Cardiac atrium fibroblast (primary cell): ENCODE results near the genes MICOS10, TMCO4 and FAM43B.

DNA sequence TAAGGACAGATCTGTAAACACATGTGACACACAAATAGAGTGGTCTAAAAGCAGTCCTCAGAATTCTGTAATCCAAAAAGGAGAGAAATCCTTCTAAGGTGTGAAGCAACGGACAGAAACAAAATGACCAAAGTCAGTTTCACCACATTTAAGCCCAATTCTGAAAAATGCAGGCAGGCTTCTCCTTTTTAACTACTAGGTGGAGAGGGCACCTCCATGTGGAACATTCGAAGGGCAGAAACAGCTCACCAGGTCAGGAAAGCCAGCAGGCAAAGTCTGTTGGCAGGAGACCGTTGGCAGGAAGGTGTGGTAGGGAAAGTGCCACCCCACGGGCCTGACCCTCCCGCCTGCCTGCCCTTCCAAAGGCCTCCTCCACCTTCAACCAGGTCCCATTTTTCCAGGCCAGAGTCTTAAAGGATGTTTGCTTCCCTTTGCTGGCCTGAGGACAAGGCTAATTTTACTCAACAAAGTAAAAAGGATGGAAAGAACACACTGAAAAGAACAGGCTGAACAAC, 26.6 kb downstream of the CAPZB start:
- RAMPAGE, long total RNA, result no peak

- RAMPAGE, long total RNA, result start-site peak on the plus strand at chr1:19596989-19597052, 875 and 70 reads in 2 replicates
Observed at GRCh38 chr1:19596123-19597196, at the start of gene MICOS10. TSS of gene MICOS10 (plus strand) at chr1:19596979.

DNA sequence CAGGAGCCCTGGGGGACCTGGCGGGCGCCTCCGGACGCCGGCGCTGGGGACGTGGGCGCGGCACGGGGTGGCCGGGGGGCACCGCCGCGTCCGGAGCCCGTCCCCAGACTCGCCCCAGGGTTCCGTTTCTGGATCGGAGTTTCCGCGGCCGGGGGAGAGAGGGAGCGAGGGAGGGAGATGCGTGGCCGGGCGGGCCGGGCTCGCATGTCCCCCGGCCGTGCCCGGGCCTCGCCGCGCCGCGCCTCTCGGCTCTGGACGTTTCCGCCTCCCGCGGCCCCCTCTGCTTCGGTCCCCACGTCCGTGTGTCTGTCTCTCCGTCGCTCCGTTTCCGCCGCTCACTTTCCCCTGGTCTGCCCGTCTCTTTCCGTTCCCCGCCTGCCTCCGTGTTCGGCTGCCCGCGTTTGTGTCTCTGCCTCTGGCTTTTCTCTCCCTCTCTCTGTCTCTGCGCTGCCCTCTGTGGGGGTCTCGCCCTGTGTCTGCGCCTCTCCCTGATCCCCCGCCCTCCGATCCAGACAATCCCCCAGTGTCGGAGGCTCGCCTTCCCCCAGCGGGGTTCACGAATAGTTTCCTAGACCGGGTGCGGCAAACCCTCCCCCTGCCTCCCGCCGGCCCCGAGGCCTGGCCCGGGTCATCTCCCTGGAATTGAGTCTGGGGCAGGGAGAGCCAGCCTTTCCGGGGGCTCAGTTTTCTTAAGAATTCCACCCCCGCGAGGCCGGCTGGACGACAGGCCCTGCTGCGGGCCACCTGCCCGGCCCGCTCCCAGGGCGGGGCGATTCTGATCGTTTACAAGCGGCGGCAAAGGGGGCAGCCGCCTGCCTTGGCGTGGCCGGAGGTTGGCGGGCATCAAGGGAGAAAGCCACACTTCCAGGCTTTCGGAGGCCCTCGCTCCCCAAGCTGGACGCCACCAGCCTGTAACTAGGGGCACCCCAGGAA, 746 bp downstream of the NBL1 start:
- RAMPAGE, long total RNA, result no peak

GRCh38 chr1:19656581-19657422, 7.9 kb upstream of the HTR6 start:
- RAMPAGE, long total RNA, result no peak

GRCh38 chr1:19799254-19800364, at the start of gene TMCO4:
TSS of gene TMCO4 (minus strand) at chr1:19799916.
- RAMPAGE, long total RNA, result no peak

DNA sequence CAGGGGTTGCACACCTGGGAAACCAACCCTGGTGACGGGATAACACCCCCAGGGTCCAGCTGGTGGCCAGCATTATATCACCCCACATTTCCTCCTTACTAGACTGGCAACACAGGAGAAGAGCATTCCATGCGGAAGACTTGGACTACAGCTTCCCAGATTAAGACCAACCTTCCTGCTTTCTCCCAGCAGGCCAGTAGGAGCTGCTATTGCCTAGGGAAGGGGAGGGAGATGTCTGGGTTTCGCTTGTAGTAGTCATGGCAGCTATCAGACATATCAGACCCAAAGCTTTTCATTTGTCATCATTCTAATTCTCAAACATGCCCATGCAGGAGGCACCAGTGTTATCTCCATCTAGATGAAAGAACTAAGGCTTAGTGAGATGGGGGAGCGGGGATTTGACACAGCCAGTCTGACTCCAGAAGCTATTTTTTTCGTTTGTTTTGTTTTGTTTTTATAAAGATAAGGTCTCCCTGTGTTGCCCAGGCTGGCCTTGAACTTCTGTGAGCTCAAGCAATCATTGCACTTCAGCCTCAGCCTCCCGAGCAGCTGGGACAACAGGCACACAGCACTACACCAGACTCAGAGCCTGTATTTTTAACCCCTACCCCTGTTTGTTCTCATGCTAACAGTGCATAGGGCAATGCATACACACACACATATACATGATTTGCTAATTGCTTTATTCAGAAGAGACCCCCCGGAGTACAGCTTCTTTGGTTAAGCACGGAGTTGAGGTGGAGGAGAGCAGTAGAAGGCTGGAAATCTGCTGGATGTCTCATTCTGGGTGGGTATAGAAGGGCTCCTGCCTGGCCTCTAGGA, 4.4 kb downstream of the PLA2G2A start:
- RAMPAGE, long total RNA, result no peak

- RAMPAGE, long total RNA, result no peak
Observed at GRCh38 chr1:19981149-19982057, 2.0 kb upstream of the PLA2G2A start.

DNA sequence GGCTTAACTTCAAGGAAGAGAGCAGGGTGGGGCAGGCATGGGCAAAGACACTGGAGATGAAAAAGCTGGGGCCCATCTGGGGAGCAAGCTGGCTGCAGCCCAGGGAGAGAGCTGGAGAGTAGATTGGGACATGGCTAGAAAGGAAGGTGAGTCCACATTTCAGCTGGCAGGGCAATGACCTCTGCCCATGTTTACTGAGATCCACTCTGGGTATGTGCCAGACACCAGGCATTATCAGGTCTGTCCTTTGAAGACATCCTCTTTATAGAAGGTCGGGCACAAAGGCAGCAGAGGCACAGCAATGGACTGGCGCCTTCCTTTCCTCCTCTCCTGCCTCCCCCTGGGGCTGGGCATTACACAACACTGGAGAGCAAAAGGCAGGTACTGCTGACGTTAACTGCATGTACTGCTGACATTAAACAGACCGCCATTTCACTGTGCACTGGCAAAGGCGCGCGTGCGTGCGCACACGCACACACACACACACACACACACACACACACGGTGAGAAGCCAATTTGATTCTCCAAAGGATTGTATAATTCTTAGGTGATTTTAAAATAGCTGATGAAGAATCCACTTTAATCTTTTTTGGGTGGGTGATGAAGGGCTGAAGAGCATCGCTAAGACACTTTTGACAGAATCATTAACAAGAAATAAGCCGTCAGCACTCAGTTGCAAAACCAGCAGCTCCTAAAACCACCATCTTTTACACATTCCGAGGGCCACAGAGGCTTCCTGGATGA, 2.0 kb upstream of the UBXN10 start:
- RAMPAGE, long total RNA, result no peak

DNA sequence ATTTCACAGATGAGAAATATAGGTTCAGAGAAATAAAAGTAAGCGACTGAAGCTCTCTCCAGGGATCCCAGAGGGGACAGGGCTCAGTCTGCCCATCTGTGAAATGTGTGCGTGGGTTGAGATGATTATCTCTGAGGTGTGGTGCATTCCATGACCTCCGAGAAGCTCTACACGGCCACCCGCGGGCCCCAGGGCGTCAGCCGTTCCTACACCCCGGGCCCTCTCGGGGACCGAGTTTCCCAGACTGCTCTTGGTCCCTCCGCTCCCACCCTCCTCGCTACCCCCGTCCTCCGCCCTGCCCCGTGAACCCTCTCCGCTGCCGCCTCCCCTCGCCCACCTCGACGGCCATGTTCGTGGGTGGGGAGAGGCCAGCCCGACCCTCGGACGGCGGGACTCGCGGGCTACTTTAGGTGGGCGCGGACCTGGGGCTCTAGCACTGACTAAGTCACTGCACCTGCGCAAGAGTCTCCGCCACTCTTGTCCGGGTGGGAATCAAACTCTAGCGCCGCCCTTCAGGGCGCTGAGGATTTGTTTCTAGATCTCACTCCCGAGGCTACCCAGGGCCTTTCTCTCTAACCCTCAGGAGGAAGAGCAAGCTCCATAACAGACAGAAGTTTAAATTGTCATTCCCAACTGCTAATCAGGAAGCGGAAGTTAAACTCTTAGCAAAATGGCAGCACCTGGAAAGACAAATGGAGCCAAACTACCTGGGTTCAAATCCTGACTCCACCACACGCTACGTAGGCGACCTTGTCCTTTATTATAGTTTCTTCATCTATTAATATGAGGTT, 47.7 kb upstream of the VWA5B1 start:
- RAMPAGE, long total RNA, result no peak

DNA sequence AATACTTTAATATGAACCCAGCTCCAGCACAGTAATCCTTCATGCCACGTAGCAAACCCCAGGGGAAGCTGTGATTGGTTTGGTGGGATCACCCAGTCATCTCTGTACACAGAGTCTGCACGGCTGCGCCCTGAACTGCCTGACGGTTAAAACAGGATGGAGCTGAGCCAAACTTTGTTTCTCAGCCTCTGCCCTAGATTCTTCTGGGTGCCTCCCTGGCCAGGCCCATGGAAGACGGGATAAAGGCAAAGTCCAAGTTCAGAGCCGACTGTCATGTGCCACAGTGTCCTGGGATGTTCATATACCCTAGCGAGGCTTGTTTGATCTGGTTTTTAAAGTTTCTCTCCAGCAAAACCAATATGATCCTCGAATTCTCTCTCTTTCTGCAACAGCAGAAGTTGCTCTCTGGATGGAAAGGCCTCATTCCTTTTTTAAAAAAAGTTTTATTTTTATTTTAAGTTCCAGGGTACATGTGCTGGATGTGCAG, 40.0 kb upstream of the VWA5B1 start:
- RAMPAGE, long total RNA, result no peak

GRCh38 chr1:20404119-20404980, 81.7 kb downstream of the CAMK2N1 start:
- RAMPAGE, long total RNA, result no peak

- RAMPAGE, long total RNA, result no peak
Observed at GRCh38 chr1:20552277-20552938, at the start of gene FAM43B. TSS of gene FAM43B (plus strand) at chr1:20552573.

DNA sequence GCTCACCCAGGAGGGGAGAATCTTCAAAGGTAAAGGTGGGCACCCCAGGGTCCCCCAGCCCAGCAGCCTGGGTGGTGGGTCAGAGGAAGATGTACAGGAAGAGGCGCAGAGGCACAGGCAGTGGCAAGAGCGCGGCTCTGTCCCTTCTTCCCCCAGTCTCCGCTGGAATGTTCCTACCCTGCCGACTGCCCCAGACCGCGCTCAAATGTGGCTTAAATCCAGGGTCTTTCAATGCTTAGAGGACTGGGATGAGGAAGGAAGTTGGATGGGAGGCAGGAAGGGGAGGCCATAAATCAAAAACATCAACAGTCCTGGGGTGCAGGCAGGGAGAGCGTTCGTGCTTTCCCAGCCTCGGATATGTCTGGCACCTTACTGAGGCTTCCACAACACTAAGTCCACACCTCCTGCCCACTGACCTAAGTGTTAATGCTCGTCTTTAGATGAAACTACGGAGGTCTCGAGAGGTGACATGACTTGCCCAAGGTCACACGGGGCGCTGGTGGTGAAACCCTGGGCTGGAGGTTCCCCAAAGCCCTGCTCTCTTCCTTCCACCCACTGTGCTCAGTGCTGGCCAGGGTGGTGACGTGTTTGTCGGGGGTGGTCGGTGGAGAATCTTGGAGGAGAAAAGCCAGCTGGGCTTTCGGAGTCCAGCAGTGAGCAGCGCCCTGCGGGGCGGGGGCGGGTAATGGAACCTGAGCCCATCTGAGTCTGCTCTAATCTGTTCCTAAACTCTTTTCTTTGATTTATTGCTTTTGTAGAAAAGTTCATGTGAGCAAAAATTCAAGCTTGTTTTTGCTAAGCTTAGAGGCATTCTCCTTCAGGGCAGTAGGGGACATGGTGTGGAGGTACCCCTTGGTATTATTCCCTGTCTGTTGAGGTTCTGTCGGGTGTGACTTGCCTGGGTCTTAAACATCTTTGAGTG, 619 bp downstream of the CDA start:
- RAMPAGE, long total RNA, result no peak

- RAMPAGE, long total RNA, result no peak
Observed at GRCh38 chr1:20637662-20638338, 4.5 kb downstream of the PINK1 start.

DNA sequence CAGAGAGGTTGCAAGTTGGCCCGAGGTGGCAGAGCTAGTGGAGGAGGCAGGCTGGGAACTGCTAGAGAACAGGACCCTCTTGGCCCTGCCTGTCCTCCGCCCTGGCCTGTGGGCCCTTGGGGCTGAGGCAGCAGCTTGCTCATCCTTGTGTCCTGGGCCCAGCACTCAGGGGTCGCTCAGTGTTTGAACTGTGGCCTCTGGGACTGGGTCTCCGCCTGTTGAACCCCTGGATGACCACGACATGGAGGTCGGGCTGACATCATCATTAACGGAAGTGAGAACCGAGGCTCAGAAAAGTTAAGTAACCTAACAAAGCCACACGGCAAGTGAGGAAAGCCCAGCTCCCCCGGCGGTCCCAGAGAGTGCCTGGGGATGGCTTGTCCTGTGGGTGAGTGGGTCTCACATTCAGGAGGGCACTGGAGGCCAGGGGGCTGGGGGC, 22.9 kb upstream of the DDOST start:
- RAMPAGE, long total RNA, result no peak

DNA sequence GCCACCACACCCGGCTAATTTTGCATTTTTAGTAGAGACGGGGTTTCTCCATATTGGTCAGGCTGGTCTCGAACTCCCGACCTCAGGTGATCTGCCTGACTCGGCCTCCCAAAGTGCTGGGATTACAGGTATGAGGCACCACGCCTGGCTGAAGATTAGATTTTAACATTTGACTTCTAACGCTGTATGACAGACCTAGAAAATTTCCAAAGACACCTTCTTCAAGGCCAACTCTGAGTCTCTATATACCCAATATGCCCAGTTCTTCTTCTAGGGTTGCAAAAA, 25.0 kb upstream of the SH2D5 start:
- RAMPAGE, long total RNA, result no peak

- RAMPAGE, long total RNA, result no peak
Observed at GRCh38 chr1:20779593-20780086, 7.5 kb downstream of the HP1BP3 start.

DNA sequence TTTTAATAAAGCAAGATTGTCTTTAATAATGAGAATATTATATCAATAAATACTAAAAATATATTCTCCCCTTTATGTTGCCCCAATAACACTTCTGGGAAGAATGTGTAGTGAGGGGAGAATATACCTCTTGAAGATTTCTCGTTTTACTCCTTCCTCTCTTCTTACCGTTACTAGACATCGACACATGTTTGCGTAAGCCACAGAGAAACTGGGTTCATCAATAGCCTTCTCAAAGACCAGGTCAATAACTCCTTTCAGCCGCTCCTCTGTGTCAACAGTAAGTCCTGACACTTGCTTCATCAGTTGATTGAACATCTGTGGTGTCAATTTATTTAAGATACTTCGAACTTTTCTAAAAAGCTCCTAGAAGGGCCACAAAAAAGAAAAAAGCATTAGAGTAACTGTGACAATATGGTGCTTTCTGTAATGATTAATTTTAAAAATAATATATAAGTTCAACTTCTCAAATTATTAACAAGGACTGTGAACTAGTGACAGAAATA, 92.1 kb upstream of the HP1BP3 start:
- RAMPAGE, long total RNA, result no peak

GRCh38 chr1:20980205-20980564, 193.1 kb upstream of the HP1BP3 start:
- RAMPAGE, long total RNA, result no peak

GRCh38 chr1:21156088-21157142, 20.3 kb downstream of the EIF4G3 start:
- RAMPAGE, long total RNA, result no peak